Esophagus squamous epithelium (tissue), 4 donors: ENCODE data around the genes PRKCD, CACNA1D and LRTM1.

DNA sequence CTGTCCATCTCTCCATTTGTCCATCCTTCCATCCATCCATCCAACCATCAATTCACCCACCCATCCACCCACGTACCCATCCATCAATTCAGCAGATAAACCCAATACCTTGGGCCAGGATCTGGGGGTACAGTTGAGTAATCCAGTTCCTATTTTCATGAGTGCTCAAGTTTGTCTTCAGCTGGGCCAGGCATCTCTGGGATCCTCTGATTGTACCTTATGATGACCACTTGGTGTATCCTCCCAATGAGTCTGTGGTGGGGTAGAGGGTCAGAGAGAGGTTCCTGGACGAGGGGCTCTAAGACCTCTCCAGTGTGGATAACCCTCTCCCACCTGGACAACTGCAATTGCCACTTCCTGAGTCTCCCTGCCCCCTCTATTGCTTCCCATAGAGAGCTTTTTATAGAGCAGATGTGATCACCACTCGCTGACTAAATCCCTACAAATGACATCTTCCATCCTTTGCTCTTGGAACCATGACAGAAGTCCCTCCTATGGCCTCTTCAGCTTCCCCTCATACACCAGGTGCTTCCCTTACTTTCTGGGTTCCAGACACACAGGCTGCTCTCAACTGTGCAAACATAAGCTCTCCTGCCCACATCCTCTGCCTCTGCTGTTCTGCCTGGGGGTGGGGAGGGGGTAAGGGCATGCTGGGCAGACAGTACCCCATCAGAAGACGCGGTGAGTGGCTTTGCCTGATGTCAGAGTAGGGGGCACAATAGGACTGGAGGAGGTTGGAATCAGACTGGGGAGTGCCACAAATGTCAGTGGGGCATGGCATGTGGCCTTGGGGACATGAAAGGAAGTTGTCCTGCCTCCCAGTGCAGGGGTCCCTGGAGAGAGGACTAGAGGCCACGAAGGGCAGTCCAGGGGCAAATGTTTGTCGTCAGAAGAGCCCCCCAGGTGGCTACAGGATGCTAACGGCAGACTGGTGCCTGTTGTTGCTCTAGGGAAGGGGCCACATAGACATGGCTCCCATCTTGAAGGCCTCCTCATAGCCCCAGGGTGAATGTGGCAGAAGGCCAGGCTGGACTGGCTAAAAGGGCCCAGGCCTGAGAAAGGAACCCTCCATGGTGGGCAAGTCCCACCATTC is 15.2 kb downstream of the ITIH3 start:
- PRO-cap: no peak
- RAMPAGE, long total RNA, 4 experiments: no peak in any of the 4 experiments

GRCh38 chr3:52813764-52814216 is 16.7 kb downstream of the ITIH4 start:
- PRO-cap: no peak
- RAMPAGE, long total RNA, 4 experiments: no peak in any of the 4 experiments

DNA sequence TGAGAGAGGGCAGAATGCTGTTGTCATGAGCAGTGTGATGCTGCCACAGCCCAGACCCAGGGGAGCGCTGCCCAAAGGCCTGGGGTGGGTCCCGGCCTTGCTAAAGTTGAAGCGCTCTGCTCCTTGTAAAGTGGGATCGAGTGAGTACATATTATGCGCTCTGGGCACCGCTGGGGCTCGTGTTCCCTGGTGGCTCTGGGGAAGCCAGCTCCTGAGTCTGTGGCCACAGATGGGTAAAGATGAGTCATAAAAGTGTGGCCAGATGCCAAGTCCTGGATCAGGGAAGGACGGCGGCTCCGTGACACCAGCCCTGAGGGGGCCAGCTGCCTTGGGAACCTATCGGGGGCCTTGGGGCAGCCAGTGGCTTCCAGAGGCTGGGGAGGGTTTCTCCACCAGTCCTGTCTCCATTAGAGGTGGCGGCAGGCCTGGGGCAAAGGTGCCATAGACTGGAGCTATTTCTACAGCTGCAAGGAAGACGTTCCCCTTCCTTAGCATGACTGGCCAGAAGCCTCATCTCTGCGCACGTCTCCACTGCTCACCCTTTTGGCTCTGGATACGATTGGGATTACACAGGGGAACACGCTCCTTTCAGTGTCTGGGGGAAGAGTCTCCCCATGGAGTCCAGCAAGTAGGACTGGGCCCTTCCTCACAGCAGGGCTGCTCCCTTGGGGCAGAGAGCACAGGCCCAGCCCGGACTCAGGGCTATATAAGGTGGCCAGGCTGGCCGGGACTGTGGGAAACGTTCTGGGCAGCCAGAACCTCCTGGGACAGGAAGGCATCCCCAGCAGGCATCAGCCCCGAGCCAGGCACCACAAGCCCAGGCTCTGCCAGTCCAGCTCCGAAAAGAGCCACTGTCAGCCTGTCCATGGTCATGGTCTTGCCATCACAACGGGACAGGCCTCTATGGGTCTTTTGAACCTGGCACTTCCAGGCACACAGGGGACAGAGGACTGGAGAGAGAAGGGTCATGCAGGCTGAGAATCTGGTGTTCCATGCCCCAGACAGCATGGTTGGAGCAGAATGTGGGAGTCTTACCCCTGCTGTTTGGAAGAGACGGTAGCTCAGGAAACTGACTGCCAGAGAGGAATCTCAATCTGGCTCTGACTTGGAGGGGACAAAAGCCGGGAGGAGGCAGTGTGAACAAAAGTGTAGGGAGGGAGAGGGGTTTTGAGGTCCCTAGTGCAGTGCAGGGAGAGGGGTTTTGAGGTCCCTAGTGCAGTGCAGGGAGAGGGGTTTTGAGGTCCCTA is 1.4 kb upstream of the ITIH4 start:
- PRO-cap: bidirectional peak, plus-strand start at position 735 of the sequence, minus-strand start at position 495 of the sequence
- RAMPAGE, long total RNA, 4 experiments: no peak in any of the 4 experiments

- PRO-cap: no peak
- RAMPAGE, long total RNA, 4 experiments: no peak in any of the 4 experiments
These were observed 4.3 kb upstream of the RFT1 start for GRCh38 chr3:53134395-53134993.

GRCh38 chr3:53160957-53161872 is at the start of gene PRKCD:
Gene PRKCD, plus strand, starts transcription at chr3:53161209.
- PRO-cap: bidirectional peak, plus-strand start at chr3:53161211, minus-strand start at chr3:53161103
- RAMPAGE, long total RNA, 4 experiments: no peak in any of the 4 experiments

- PRO-cap: no peak
- RAMPAGE, long total RNA, 4 experiments: no peak in any of the 4 experiments
These were observed 25.5 kb downstream of the PRKCD start for GRCh38 chr3:53186348-53187067.

- PRO-cap: no peak
- RAMPAGE, long total RNA, 4 experiments: no peak in any of the 4 experiments
These were observed 31.1 kb downstream of the PRKCD start for GRCh38 chr3:53191927-53192608.

DNA sequence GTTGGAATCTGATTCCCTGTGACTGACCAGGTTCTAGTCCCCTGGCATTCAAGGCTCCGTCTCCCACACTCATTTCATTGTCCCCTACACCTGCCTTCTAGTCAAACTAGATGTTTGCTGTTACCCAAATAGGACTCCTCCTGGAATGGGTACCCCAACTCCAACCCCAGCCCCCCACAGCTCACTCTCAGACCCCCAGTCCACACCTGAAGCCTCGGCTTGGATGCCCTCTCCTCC is 38.0 kb downstream of the TKT start:
- PRO-cap: no peak
- RAMPAGE, long total RNA, 4 experiments: no peak in any of the 4 experiments

GRCh38 chr3:53320514-53321234 is 26.7 kb downstream of the DCP1A start:
- PRO-cap: no peak
- RAMPAGE, long total RNA, 4 experiments: no peak in any of the 4 experiments

DNA sequence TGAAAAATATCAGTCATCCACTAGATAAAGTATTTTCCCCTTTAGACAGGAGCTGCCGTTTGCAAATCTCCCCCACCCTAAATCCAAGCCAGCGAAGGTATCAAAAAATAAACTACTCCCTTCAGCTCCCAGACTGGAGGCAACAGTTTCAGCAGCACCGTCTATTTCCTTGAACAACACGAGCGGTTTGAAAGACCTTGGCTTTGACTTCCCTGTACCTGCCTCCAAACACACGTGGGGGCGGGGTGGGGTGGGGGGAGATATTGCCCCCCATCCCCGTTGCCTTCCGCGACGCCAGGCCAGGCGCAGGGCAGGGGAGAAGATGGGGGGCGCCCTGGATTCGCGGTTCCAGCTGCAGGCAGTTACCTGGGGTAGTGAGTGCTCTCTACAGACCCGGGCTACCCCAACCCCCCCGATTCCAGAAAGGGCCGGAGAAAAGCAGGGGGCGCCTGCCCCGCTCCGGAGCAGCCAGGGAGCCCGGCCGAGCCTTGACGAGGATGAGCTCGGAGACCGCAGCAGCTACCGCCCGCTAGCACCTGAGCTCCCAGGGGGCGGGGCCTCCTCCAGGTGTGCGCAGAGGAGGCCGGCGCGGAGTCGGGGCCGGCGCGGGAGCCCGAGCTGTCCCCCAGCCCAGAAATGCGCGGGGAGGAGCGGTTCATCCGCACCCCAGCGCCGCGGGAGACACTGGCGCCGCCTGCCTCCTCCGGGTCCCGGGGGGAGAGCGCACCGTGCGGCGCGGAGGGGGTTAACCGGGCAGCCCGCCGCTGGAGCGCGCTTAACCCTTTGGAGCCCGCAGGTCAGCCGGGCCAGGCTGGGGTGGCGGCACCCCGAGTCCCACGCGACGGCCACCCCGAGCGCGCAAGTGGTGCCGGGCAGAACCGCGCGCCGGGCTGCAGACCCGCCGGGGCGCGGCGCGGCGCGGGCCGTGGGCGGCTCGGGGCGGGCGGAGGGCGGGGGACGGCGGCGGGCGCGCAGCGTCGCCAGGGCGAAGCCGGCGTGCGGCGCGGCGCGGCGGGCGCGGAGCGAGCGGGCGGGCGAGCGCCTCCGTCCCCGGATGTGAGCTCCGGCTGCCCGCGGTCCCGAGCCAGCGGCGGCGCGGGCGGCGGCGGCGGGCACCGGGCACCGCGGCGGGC is at the start of gene CACNA1D:
CACNA1D (plus strand) TSS at position 988 of the 1,133 bp plus-strand sequence.
- PRO-cap: no peak
- RAMPAGE, long total RNA, 4 experiments: start-site peak on the plus strand in 1 of 4 experiments, centred at position 608 of the sequence, 5 reads per replicate

DNA sequence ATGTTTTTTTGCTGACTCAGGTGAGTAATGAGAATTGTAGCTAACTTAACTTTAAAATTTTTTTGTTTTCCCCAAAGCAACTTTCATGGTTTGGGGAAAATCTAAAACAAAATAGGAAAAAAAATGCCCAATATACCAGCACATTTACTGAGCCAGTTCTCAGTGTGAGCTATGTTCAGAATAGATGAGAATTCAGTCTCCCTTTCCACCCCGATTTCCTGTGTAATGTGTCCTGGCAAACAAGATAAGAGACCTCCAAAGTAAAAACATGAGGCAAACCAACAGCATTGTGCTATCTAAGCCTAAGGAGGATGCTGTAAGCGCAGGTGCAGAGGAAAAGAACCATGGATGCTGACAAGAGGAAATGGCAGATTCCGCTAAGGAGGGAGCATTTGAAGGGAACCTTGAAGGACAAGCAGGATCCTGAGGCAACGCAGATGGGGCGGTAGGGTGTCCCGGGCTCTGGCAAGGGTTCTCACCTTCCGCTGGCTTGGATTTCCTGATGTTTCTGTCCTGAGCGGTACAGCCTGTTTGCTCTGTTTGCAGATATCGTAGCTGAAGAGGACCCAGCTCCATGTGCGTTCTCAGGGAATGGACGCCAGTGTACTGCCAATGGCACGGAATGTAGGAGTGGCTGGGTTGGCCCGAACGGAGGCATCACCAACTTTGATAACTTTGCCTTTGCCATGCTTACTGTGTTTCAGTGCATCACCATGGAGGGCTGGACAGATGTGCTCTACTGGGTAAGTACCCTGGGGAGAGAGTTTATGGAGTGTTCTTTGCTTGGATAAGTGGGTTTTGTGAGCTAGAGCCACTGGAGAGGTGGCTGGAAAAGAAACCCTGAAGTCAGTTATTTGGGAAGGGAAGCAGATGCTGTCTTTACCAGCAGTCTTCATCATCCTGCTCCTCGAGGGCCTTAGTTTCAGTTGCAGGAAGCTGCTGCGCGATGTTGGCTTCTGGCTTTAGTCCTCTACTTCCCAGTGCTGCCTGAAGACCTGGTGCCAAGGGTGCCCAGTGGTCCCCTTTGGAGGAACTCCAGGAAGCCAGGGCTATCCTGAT is 171.7 kb downstream of the CACNA1D start:
- PRO-cap: no peak
- RAMPAGE, long total RNA, 4 experiments: no peak in any of the 4 experiments

- PRO-cap: no peak
- RAMPAGE, long total RNA, 4 experiments: no peak in any of the 4 experiments
These were observed 172.8 kb downstream of the CHDH start for GRCh38 chr3:53673225-53673979.

DNA sequence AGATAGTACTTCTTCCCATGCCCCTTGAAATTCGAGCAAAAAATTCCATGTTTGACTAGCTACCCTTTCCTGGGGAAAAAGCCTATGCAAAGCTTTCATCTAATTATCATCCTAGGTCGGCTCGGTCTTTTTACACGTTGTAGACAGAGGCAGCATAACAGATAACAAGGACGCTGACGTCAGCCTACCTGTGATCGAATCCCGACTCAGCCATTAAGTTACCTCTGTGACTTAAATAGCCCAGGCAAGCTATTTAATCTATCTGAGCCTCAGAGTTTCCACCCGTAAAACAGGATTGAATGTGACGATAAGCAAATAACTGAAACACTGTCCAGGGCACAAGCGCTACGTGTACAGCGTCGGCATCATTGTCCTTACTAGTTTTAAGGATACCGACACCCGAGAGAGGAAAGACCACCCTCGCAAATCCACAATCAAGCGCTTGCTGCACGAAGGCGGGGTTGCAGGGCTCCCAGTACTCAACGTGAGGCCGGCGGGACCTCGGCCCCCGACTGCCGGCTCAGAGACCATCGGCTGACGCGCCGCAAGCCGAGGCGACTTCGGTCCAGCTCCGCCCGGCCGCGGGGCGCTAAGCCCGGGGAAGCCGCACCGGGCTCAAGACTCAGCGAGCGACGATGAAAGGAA is 468 bp downstream of the SELENOK start:
- PRO-cap: unidirectional peak, plus-strand start at position 323 of the sequence
- RAMPAGE, long total RNA, 4 experiments: no peak in any of the 4 experiments

GRCh38 chr3:54121643-54122524 is 468 bp upstream of the CACNA2D3 start:
- PRO-cap: bidirectional peak, plus-strand start at chr3:54122229, minus-strand start at chr3:54121977; bidirectional peak, plus-strand start at chr3:54122588, minus-strand start at chr3:54122413
- RAMPAGE, long total RNA, 4 experiments: no peak in any of the 4 experiments

DNA sequence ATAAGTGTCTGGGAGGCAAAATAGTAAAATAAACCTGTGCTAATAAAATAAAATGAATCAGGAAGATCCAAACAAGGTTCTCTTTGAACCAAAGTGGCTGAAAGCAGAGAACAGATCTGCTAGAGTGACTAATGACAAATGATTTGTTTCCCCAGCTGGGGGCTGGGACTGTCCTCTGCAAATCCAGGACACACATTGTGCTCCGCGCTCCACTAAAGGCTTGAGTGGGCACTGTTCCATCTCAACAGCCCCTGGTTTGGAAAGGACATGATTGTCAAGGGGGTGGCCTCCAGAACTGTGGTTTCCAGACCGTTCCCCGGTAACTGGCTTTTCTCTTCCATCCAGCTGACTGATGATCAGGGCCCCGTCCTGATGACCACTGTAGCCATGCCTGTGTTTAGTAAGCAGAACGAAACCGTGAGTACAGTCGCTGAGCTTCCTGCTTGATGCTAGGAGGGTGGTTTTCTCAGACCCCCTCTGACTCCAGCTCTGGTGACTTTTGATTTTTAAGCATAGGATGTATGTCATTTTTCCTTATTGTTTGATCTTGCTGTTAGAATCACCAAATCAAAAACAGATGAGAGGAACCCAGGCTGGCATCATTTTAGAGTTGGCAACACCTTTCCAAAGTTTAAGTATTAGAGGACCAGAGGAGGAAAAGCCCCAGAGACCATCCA is 90.9 kb downstream of the LRTM1 start:
- PRO-cap: no peak
- RAMPAGE, long total RNA, 4 experiments: no peak in any of the 4 experiments

DNA sequence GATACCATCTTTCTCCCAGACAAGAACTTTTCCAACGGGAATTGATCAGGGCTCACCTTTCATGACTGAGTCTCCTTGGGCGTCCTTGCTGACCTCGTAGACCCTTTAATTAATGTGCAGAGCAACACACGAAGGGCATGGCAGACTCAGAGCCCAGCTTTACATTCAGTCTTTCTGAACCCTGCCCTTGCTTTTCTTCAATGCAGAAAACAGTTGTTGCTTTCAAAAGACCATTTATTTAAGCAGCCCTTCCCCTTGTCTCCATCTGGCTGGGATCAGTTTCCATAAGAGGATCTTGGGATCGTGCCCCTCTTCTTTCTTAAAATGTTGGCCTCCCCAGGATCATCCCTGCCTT is at the start of gene LRTM1:
LRTM1 (minus strand) TSS at position 211 of the 355 bp plus-strand sequence.
- PRO-cap: no peak
- RAMPAGE, long total RNA, 4 experiments: no peak in any of the 4 experiments

- PRO-cap: no peak
- RAMPAGE, long total RNA, 4 experiments: no peak in any of the 4 experiments
These were observed 40.1 kb upstream of the LRTM1 start for GRCh38 chr3:54967698-54968579.

DNA sequence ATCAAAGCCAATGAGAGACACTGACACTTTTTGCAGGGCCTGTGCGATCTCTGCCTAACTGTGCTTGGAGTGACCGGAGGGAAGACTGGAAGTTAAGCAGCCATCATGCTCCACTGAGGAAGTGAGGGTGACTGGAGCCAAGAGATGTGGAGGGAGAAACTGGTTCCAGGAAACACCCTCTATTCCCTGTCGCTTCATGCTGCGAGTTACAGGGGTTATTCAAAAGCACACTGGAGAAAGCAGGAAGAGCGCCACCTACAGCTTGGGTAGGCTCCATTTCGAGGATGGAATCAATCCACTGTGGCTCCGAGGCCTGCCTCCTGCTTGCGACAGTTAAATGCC is 122.2 kb upstream of the WNT5A start:
- PRO-cap: no peak
- RAMPAGE, long total RNA, 4 experiments: no peak in any of the 4 experiments

DNA sequence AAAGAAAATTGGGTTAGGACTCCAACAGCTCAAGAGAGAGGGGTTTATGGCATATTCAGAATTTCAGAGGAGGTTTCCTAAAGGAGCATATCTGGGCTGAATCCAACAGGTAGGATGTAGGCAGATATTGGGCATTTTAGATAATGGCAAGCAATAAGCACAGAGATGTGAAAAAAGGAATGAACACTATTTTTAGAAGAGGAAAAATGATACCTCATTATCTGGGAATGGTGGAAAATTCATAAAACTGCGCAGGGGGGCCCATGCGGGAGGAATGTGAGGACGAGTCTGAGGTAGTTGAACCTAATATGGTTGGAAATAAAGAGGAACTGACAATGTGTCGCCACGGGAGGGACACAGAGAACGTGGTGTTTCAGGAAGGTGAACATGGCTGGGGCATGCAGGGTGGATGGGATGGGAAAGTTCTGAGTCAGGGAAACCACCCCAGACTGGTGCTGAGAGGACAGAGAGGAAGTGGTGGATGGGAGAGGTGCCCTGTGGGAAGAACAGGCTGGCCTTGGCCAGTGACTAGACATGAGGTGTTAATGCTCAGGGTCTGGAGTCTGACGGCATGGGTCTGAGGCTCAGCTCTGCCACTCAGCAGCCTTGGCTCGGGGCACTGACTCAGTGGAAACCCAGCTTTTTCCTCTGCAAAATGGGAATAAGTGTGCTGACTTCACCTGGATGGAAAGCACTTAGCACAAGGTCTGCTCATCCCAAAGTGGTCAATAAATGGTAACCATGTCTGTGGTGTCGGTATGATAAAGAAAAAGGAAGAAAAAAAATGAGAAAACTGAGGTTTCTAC is 137.1 kb upstream of the WNT5A start:
- PRO-cap: unidirectional peak, plus-strand start at position 509 of the sequence
- RAMPAGE, long total RNA, 4 experiments: no peak in any of the 4 experiments

DNA sequence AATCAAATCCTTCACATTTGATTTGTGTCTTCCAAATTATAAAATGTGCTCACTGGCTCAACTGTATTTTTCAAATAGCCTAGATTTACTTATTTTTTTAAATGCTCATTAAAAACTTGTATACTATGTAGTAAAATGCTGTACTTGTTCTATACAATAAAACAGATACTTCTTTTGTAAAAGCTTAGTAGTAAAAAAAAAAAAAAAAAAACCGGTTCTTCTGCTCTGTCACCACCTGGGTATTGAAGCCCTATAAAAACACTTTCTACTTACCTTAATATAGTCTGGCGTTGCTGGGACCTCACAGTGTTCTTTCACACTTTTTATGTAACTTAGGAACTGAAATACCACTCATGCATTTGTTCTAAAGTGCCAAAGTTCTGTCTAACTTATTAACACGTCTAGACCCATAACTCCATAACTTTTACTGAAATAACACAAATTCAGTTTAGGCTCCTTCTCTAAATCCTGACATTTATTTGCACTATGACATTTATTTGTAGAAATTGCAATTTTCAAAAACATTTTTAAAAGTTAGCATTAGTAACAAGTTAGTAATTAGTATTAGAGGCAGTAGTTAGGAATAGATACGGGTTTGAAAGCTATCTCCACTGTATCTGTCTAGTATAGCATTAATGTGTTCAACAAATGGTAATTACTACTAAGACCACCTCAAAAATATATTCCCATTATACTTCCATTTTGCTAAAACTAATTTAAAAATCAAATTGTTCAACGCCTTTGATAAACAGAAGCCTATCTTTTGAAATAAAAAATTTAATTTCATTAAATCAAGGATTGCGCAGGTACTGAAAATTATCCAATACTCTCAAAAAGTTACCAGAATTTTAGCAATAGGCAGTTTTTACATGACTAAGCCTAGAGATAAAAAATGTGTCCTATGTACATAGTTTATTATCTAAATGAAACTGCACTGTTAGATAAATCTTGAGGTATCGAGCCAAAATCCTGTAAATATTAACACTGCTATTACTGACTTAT is 61.1 kb downstream of the TASOR start:
- PRO-cap: unidirectional peak, plus-strand start at position 282 of the sequence
- RAMPAGE, long total RNA, 4 experiments: no peak in any of the 4 experiments